Measurements from ENCODE around the genes MTERF2 and SELPLG.

DNA sequence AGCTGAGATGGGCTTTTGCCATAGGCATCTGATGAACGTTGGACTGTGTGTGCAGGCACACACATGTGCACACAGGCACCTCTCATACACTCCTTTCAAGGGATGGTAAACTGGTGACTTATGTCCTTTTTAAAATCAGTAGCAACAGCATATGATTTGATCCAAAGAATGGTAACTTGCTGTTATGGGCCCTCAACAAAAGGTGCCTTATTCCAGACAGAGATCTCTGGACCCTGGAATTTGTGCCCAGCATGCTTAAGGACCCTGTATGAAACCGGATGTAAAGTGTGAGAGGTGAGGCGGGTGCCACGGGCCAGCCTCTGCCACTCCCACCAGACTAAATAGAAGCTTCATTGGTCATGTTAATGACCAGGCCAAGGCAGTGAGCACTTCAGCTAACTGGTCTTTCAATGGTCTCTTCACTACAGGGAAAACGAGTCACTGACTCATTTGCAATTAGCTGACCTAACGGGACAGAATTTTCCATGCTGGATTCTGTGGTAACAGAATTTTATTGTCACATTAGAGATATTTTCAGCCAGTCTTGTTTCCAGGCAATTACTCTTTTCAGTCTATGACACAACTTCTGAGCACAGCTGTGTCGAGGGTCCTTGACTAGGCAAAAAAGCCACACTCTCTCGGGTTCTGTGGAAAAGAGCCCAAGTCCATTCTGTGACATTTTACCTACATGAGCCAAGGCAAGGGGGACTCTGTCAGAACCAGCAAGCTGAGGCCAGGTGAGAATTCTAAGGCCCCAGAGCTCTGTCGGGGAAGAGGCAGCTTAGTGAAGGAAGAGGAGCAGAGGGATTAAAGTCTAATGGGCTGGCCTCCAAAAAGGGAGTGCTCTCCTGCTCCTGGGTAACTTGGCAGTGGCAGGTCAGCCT is 16.4 kb upstream of the RIC8B start:
- RRBS: no CpG with 5 or more reads among the region's 9 CpGs

DNA sequence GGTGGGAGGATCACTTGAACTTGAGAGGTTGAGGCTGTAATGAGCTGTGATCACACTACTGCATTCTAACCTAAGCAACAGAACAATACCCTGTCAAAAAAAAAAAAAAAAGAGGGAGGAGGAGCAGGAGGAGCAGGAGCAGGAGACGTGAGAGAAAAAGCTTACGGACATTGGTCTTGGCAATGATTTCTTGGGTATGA is 63.9 kb downstream of the RIC8B start:
- RRBS: no CpG with 5 or more reads among the region's 2 CpGs

DNA sequence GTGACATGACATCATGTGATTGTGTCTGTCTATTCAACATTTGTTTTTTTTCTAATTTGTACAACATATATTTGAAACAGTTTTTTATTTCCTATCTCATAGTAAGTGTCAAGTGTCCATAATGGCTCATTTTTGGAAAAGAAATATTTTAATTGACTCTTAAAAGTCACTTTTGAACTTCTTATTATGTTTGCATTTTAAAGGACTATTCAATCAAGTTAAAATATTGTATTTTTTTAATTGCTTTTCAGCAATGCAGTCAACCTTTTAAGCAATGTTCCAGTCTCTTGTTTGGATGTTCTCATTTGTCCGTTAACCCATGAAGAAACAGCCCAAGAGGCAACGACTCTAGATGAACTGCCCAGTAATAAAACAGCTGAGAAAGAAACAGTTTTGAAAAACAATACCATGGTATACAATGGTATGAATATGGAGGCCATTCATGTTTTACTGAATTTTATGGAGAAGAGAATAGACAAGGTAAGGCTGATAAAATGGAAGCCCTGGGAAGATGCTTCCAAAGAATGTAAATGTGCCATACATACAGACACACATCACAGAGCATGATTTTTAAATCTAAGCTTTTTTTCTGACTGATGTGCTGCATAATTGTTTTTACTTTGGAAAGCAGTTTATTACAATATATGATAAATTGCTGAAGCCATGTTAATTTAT is 68.0 kb downstream of the RIC8B start:
- RRBS: no CpG with 5 or more reads among the region's 2 CpGs

DNA sequence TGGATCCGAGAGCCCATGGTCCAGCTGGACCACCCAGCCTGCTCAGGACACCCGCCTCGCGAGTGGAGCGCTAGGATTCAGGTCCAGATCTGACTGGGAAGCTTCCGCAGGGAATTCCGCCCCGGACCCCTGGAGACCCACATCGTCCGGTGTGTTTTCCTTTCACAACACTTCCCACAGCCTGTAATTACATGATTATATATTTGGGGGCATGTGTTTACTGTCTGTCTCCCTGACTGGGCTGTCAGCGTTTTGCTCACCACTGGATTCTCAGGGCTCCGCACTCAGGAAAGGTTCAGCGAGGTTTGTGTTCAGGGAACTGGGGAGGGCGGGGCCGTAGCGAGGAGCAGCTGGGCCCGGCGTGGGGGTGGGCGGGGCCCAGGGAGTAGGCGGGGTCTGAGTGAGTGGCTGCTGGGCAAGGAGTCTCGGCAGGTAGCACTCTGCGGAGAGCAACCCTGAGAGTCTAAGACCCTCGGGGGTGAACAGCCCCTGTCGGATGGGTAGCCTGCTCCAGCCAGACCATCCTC is 52.2 kb upstream of the TMEM263 start:
- RRBS: no CpG with 5 or more reads among the region's 24 CpGs

DNA sequence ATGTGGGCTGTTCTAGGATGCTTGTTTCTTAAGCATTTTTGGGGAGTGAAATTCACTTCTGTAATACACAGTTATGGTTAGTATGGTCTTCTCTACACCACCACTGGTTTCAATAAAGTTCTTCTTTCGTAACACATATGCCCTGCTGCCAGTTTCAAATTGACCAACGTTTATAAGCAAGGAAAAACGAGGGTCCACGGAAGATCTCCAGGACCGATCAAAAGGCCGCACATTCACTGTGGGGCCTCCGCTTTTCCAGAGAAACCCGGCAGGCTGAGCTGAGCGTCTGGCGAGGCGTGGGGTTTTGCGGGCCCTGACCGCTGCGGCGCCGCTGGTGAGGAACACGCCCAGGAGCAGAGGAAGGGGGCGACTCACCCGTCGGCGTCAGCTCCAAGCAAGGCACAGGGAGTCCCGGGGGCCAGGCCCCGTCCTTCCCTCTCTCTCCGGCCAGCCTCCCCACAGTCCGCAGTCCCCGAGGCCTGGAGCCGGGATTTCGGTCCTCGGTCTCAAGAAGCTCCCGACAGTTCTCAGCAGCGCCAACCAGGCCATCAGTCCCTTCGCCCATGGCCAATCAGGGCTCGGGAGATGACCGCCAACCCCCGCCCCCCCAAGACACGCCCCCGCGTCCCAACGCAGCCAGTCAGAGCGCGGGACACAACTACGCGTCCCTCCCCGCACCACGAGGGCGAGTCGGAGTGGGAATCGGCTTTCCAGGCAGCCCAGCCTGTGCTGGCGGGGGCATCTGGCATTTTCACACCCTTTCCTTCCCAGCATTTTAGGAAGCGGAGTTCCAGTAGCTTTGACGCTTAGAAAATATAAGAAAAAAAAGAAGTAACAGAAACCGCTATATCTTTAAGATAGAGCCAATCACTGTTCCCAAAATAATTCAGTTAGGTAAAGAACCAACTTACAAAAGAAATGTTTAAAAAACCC is at the start of gene MTERF2:
MTERF2 (minus strand) TSS at position 553 of the 933 bp plus-strand sequence.
- RRBS: 11% methylated on average over 4 of the region's 52 CpGs

- RRBS: 4% methylated on average over 40 of the region's 104 CpGs
Observed at GRCh38 chr12:107319107-107320069, 1.2 kb downstream of the ABTB3 start.

- RRBS: no CpG with 5 or more reads among the region's 10 CpGs
Observed at GRCh38 chr12:107660728-107661289, 24.8 kb upstream of the PWP1 start.

DNA sequence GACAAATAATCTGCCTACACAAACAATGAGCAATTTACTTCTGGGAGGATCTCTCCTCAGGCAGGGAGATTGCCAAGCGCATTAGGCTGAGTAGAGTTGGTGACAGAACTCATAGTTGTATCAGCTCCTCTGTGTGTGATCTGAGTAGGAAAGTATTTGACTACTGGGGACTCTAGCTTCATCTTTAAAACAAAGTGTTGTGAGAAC is 1.1 kb upstream of the PWP1 start:
- RRBS: no CpG with 5 or more reads among the region's 1 CpG

DNA sequence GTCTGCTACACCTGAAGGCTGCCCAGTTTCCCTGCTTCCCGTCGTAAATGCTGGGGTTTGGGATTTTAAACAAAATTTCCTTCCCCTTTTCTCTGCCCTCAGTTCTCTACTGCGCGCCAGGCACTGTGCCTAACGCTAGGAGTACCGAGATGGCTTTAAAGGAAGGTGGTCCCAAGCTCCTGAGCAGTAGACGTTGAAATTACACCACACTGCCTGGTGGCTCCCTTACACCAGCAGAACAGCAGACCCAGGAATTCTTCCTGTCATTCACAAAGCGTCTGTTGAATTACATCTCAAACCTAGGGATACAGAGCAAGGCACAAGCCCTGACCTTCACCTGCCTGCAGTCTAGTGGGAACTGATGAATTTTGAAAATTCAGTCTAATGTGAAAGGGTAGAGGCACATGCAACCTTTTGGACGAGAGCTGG is 657 bp upstream of the PRDM4 start:
- RRBS: no CpG with 5 or more reads among the region's 9 CpGs

GRCh38 chr12:108117182-108117934 is 11.7 kb upstream of the WSCD2 start:
- RRBS: no CpG with 5 or more reads among the region's 6 CpGs

GRCh38 chr12:108126897-108127491 is 2.1 kb upstream of the WSCD2 start:
- RRBS: no CpG with 5 or more reads among the region's 11 CpGs

- RRBS: no CpG with 5 or more reads among the region's 9 CpGs
Observed at GRCh38 chr12:108631660-108632396, 1.9 kb downstream of the SELPLG start.

- RRBS: no CpG with 5 or more reads among the region's 14 CpGs
Observed at GRCh38 chr12:108633461-108634293, at the start of gene SELPLG. SELPLG (minus strand) TSS chr12:108633894.

GRCh38 chr12:108646277-108646788 is 12.6 kb upstream of the SELPLG start:
- RRBS: no CpG with 5 or more reads among the region's 6 CpGs

- RRBS: no CpG with 5 or more reads among the region's 4 CpGs
Observed at GRCh38 chr12:108685300-108686318, 45.7 kb downstream of the CORO1C start.

DNA sequence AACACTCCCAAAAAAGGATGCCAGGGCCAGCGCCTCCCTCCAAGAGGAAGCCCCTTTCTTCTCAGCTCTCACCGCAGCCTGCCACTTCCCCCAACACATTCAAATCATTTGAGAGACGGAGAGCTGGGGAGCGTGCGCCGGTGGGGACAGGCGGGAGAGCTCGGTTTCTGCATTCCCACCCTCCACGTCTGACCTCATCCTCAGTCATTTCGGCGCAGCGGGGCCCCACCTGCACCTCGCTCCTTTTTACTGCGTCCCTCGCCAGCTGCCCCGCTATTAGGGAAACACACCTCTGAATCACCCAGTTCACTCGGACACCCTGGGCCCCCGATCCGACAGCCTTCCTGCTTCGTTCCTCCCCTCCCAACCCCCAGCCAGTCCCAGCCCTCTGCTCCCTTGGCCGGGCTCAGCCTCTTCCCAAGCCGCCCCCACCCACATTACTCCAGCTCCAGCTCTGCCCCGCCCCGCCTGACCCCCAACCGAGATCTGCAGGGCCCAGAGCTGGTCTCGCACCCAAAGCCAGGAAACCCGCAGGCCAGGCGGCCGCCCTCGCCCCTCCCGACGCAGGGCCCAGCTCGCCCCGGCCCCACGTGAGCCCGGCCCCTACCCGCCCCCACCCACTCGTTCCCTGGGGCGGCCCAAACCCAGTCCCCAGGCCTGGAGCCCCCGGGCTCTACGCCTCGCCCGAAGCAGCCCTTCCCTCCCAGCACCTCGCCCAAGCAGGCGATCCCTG is 819 bp downstream of the CORO1C start:
- RRBS: 8% methylated on average over 5 of the region's 45 CpGs

DNA sequence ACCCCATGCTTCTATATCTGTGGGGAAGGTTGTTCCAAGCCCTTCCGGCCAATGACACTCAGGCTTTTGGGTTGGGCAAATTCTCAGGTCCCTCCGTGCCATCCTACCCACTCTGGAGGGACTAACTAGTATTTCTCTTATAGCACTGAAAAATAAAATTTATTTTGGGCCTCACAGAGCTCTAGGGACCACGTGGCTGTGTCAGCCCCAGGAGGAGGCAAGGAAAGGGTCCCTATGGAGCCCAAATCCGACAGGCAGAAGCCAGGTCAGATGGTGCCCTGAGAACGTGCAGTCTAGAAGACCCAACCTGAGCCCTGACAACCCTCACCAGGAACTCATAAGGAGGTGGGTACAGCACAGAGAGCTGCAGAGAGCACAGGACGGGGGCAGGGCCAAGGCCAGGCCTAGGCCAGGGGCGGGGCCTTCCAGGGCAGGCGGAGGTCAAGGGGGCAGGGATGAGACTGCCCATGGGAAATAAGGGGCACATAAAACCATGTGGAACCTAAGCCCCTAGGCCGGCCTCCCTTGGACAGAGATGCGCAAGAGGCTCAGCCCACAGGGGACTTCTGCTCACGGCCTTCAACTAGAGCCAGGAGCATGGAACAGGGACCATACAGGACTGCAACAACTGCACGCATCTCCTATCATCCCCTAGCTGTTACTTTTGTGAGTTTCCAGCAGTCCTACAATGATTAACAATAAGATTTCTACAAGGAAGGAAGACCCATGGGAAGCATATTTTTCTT is 45.1 kb downstream of the SSH1 start:
- RRBS: no CpG with 5 or more reads among the region's 12 CpGs

- RRBS: no CpG with 5 or more reads among the region's 10 CpGs
Observed at GRCh38 chr12:108815816-108816441, 41.5 kb downstream of the SSH1 start.

DNA sequence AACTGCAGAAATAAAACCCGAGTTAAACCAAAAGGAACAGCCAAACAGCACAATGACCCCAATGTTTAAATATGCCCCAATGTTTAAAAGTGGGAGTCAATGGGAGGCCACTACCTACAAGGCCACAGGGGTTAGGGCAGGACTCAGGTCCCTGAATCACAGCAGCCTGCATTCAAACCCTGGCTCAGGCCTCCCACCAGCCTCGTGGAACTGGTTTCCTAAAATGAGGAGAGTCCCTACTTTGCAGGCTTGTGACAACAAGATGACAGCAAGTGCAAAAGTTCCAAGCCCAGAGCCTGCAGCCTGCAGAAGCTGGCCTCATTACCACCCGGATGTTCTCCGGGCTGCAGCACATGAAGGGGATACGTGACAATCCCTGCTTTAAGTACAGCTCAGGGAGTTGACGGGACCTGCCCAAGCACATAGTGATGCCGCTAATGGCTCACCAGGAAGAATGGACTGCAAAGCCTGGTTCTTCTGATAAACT is 15.1 kb downstream of the SSH1 start:
- RRBS: no CpG with 5 or more reads among the region's 7 CpGs

DNA sequence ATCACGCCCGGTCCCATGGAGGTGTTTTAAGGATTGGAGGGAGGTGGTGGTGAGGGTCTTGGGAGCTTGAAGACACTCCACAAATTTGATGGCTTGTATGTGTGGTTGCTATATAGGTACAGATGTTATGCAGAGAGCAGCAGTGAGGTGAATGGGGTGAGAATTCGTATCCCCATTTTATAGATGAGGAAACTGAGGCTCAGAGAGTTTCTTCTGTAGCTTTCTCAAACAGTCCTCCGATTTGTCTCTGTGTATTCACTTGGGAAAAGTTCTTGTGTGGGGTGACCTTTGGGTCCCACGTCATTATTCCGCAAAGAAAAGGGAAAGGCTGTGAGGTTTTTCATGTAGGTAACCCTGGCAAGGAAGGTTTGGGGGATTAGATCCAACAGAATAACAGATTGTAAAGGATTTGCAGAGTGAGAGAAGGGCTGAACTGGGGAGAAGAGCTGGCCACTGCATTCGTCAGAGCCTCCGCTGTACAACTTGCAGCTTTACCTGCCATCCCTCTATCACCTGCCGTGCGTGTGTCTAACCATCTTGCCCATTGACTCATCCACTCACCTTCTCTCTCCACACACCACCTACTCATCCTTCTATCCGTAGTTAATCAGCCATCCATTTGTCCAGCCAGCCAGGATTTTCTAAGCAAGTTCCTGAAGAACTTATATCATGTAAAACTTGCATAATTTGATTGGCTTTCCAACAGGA is 16.2 kb downstream of the ACACB start:
- RRBS: no CpG with 5 or more reads among the region's 11 CpGs

Data from UCH-1 (cell line).